Endothelial cell of umbilical vein (primary cell): ENCODE measurements around the gene PHOX2A.

DNA sequence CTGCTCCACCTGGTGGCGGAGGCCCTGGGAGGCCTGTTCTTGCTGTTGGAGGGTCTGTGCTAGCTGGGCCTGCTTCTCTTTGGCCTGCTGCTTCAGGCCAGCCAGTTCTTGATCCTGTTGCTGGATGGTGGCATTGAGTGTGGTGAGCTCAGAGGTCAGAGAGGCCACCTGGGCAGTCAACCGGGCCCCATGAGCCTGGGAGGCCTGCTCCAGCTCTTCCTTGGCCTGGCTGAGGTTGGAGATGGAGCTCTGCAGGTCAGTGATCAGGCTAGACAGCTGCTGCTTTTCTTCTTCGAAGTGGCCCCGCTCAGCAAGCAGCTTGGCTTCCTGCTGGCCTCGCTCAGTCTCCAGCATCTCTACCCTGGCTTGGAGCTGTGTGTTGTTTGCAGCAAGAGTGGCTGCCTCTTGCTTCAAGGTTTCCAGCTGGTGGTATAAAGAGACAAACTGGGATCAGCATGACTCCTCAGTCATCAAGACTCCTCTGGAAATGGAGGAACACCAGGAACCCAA is 17.2 kb downstream of the IL18BP start:
- PRO-cap = no peak
CAGE:
- cytosol, long polyA minus RNA = no peak
- cytosol, long polyA plus RNA = no peak
- long polyA plus RNA = no peak
- nucleus, long polyA minus RNA = no peak
- nucleus, long polyA plus RNA = no peak

- PRO-cap = no peak
CAGE:
- cytosol, long polyA minus RNA = no peak
- cytosol, long polyA plus RNA = no peak
- long polyA plus RNA = no peak
- nucleus, long polyA minus RNA = no peak
- nucleus, long polyA plus RNA = no peak
Measured at GRCh38 chr11:72023258-72023457, 24.4 kb downstream of the IL18BP start.

- PRO-cap = bidirectional peak, plus-strand start at chr11:72040897, minus-strand start at chr11:72040764; bidirectional peak, plus-strand start at chr11:72041313, minus-strand start at chr11:72041122
CAGE:
- cytosol, long polyA minus RNA = no peak
- cytosol, long polyA plus RNA = no peak
- long polyA plus RNA = start-site peak on the minus strand at chr11:72041062-72041109, 165 and 412 reads in 2 replicates
- nucleus, long polyA minus RNA = no peak
- nucleus, long polyA plus RNA = start-site peak on the minus strand at chr11:72041009-72041119, 364 and 343 reads in 2 replicates
Measured at GRCh38 chr11:72040559-72041272, 39.6 kb downstream of the NUMA1 start.

DNA sequence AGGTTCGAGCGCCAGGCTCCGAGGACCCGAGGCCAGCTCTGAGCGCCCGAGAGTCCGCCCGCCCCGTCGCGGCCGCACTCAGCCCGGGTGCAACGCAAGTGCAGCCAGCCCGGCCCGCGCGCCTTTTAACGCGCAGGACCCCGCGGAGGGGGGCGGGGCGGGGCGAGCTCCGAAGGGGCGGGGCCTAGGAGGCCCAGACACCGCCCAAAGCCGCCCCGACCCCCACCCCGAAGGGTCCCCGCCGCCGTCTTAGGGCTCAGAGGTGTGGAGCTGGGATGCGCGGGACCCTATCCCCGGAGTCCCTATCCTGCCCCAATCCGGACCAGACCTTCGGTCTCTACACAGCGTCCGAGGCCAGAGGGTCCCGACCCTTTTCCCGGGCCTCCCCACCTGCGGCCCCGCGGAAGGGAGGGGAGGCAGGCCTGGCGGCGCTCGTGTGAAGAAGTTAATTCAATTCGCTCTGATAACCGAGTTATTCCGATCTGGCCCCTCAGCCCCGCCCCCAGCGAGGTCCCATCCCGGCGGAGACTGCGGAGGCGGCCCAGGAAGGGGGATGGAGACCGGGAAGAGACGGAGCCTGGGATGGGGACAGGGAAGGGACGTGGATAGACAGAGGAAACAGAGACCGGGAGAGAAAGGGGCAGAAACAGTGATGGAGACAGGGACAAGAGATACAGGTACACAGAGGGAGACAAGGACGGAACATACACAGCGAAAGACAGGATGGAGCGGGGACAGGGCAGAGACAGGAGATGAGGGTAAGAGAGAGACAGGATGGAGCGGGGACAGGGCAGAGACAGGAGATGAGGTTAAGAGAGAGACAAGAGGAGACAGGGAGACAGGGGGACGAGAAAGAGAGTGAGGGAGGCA is at the start of gene PHOX2A:
Gene PHOX2A, minus strand, starts transcription at position 100 of the 870 bp plus-strand sequence.
- PRO-cap = no peak
CAGE:
- cytosol, long polyA minus RNA = no peak
- cytosol, long polyA plus RNA = no peak
- long polyA plus RNA = no peak
- nucleus, long polyA minus RNA = no peak
- nucleus, long polyA plus RNA = no peak

DNA sequence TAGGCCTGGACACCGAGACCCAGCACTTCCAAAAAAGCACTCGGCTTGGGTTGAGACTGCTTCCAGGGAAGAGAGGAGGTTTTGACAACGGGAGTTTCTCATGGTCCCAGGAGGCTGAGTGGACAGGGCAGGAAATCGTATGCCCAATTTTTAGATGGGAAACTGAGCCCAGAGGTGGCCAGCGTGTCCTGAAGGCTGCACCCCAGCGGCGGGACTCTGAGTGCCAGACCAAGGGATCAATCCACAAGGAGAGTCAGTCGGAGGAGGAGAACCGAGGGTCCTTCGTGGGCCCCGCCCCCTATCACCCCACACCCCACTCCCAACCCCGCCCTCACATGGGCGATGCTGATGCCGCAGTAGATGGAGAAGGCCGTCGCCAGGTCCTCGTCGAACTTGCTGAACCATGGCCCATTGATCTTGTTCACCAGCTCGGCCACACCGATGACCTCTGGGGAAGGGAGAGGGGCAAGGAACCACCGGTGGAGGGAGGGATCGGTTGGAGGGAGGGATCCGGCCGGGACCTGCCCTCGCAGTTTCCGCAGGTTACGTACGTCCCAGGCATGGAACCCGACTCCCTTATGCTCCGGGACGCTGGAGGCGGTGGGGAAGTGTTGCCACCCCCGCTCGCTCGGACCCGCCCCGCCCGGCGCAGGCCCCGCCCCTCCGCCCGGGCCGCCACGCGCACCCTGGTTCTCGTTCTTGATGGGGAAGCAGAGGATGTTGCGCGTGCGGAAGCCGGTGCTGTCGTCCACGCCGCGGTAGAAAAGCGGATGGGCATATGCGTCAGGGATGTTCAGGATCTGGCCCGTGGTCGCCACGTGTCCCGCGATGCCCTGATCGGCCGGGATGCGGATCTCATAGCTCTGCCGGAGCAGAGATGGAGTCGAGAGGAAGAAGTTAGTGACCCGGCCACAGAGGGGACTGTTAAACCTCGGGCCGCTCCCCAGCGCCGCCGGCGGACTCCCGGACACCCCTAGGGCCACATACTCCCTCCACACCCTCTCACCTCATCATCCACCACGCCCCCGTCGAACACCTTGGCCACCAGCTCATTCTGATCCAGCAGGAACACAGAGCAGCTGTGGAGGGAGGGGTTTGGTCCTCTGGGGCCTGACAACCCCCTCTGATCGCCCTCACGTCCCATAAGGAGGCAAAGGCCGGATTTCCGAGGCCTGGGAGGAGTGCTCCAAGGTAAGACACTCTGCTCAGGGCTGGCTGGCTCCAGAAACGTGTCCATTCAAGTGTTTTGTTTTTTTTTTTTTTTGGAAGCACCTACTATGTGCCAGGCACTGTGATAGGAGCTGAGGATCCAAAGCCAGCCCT is 89.9 kb downstream of the PDE2A start:
- PRO-cap = no peak
CAGE:
- cytosol, long polyA minus RNA = no peak
- cytosol, long polyA plus RNA = no peak
- long polyA plus RNA = no peak
- nucleus, long polyA minus RNA = no peak
- nucleus, long polyA plus RNA = no peak

DNA sequence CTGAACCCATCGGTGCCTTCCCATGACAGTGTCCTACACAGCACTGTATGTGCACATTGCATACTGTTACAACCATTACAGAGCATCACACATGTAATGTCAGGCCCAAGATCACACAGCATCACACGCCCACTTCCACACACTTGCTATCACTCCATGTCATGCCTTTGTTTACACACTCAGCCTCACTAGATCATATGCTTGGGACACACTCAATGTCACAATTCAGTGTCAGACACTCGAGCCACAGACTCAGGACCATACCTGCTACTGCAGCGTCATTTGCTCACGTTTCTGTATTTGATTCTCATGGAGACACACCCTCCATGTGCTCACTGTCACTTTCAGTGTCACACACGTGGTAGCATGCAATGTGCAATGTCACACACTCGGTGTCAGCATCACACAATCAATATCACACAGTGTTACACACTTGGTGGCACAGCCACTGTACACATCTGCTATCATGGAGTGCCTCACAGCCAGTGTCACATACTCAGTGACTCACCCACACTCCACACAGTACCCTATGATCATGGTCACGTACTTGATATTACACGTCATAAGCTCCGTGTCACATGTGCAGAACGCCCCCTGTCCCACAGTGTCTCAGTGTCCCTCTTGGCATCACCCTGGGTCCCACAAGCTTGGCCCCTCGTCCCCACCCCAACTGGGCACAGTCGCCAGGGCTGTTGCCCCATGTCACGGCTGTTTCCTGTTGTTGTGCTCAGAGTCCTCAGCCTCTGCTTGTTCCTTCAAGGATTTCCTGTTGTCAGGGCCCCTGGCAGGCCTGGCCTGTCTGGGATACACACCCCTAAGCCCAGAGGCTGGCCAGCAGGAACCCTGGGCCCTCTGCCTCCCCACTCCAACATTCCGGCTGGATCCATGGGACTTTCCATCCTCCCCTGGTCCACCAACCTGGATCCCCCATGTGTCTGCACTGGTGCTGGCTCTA is 49.6 kb downstream of the PDE2A start:
- PRO-cap = bidirectional peak, plus-strand start at position 823 of the sequence, minus-strand start at position 672 of the sequence
CAGE:
- cytosol, long polyA minus RNA = no peak
- cytosol, long polyA plus RNA = no peak
- long polyA plus RNA = no peak
- nucleus, long polyA minus RNA = start-site peak on the plus strand centred at position 838 of the sequence, 62 bp wide, 10 reads
- nucleus, long polyA plus RNA = no peak

- PRO-cap = bidirectional peak, plus-strand start at chr11:72721854, minus-strand start at chr11:72721823
CAGE:
- cytosol, long polyA minus RNA = no peak
- cytosol, long polyA plus RNA = no peak
- long polyA plus RNA = no peak
- nucleus, long polyA minus RNA = no peak
- nucleus, long polyA plus RNA = no peak
Measured at GRCh38 chr11:72721519-72722004, 30.6 kb downstream of the ARAP1 start.

DNA sequence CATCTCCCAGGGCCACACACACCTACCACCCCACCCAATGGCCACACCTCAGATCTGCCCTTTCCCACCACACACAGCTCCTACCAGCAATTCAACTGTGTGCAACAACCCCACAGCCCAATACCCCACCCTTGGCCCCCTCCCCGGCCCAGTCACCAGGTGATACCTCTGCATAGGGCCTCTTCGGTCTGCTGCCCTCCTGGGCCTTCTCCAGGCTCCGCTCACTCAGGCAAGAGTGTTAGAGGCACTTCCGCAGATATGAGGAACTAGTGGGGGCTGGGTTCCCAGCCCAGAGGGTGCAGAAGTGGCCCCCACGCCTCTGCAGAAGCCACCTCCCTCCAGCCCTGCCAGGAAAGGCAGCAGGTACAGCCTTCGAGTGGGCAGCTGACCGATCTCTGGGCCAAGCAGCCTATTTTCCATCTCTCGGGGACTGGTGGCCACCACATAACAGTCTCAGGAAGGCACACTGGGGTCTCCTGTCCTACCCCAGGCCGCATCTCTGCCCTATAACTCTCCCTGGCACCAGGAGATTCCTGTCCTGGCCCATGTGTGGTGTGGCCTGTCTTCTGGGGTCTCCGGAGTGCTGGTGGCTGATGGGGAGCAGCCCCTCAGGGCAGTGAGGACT is 13.3 kb downstream of the ARAP1 start:
- PRO-cap = no peak
CAGE:
- cytosol, long polyA minus RNA = no peak
- cytosol, long polyA plus RNA = no peak
- long polyA plus RNA = no peak
- nucleus, long polyA minus RNA = no peak
- nucleus, long polyA plus RNA = no peak

GRCh38 chr11:72753550-72754313 is 1.5 kb upstream of the ARAP1 start:
- PRO-cap = no peak
CAGE:
- cytosol, long polyA minus RNA = no peak
- cytosol, long polyA plus RNA = no peak
- long polyA plus RNA = no peak
- nucleus, long polyA minus RNA = no peak
- nucleus, long polyA plus RNA = no peak

DNA sequence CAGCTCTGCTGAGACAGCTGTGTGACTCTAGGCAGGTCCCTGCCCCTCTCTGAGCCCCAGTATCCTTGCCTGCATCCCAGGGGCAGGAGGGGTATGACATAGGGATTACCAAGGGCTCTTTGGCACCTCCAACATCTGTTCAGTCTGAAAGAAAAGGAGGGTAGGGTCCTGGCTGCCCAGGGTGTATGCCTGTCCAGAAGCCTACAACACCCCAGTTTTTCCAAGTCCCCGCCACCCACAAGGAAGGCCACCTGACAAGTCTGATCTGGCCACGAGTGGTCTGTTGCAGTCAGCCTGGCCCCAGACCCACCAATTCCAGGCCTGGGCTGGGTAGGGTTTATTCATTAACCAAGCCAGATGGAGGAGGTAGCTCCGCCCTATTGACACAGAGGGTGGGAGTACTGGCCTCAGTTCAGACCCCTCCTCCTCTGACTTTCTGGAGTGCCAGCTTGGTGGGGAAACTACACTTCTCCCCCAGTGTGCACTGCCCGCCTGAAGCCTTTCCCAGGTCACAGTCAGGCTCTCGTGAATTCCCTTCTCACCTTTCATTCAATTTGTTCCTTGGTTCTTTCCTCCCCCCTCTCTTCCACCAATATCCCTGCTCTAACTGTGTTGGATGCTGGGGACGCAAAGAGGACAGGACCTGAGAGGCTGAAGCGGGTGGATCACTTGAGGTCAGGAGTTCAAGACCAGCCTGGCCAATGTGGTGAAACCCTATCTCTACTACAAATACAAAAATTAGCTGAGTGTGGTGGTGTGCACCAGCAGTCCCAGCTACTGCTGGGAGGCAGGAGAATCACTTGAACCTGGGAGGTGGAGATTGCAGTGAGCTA is 14.9 kb downstream of the STARD10 start:
- PRO-cap = no peak
CAGE:
- cytosol, long polyA minus RNA = no peak
- cytosol, long polyA plus RNA = no peak
- long polyA plus RNA = no peak
- nucleus, long polyA minus RNA = no peak
- nucleus, long polyA plus RNA = no peak

- PRO-cap = no peak
CAGE:
- cytosol, long polyA minus RNA = no peak
- cytosol, long polyA plus RNA = no peak
- long polyA plus RNA = no peak
- nucleus, long polyA minus RNA = no peak
- nucleus, long polyA plus RNA = no peak
Measured at GRCh38 chr11:72780913-72781430, 12.9 kb downstream of the STARD10 start.

DNA sequence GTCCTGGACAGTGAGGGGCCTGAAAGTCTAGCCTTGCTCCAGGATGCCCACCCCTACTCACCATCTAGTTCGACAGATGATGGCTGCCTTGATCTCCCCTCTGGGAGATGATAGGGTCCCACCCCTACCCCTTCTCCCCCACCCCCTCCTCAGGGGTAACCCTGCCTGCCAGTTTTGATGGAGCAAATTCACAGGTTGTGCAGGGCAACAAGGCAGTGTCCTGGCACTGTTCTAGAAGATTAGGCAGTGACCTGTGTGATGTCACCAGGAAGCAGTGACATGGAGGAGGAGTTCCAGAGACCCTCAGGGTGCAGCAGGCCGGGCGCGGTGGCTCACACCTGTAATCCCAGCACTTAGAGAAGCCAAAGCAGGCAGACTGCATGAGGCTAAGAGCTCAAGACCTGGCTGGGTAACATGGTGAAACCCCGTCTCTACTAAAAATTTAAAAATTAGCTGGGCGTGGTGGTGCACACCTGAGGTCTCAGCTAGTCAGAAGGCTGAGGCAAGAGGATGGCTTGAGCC is 8.0 kb downstream of the STARD10 start:
- PRO-cap = no peak
CAGE:
- cytosol, long polyA minus RNA = no peak
- cytosol, long polyA plus RNA = no peak
- long polyA plus RNA = no peak
- nucleus, long polyA minus RNA = no peak
- nucleus, long polyA plus RNA = no peak

DNA sequence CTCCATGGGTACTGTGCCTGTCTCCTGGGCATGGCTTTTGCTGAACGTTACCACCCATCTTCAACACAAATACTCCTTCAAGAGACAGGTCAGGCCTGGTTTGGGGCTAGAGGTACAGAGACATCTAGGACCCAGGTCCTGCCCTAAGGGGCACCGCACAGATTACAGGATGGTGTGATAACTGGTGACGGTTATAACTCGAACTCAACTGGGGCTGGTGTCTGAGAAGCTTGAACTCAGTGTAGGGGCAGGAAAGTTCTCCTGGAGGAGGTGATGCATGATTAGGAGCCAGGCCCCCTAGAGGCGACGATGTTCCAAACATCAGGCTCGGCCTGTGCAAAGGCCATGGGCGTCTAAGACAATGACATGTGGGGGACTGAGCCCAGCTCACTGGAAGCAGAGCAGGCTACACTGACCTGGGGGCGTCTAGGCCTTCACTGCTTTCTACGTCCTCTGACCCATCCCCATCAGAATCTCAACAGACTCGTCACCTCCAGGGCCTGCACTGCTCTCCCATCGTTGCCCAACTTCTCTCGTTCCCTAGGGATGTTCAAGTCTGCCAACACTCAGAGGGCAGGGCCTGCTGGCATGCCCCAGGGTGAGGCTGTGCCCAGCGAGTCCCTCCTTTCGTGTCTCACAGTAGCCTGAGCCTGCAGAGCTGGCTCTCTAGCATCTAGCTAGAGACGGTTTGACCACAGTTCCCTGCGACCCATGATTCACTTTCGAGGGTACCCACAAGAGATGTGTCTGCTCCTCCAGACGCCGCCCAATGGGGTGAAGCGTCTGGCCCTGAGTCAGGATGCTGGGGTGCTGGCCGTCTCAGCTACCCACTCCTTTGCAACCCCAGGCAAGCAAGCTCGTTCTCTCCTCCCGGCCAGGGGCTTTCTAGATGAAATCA is 1.2 kb upstream of the ATG16L2 start:
- PRO-cap = no peak
CAGE:
- cytosol, long polyA minus RNA = no peak
- cytosol, long polyA plus RNA = no peak
- long polyA plus RNA = no peak
- nucleus, long polyA minus RNA = no peak
- nucleus, long polyA plus RNA = no peak

DNA sequence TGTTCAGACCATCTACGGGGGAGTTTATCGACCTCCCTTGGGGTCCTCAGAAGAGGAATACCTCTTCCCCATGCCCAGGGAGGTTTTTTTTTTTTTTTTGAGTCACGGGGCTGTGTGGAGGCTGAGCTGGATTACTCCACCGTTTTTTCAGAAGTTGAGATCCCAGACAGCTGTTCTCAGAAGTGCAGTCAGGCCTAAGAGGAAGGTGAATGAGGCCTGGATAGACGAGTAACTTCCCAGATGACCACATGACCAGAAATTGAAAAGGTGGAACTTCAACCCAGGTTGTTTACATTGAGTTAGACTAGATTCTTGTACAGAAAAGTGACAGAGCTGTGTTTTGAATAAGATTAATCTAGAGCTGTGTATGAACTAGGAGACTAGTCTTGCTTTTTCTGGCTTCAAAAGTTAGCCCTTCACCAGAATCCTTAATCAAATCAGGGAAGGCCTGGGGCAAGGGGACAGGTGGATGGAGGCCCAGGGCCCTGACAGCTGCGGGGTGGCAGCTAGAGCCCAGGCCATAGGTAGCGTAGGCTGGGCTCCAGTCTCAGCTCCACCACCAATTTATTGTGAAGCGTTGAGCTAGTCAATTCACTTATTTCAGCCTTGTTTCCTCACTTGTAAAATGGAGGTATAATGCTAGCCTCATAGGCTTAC is 1.5 kb upstream of the FCHSD2 start:
- PRO-cap = no peak
CAGE:
- cytosol, long polyA minus RNA = no peak
- cytosol, long polyA plus RNA = no peak
- long polyA plus RNA = no peak
- nucleus, long polyA minus RNA = no peak
- nucleus, long polyA plus RNA = no peak

DNA sequence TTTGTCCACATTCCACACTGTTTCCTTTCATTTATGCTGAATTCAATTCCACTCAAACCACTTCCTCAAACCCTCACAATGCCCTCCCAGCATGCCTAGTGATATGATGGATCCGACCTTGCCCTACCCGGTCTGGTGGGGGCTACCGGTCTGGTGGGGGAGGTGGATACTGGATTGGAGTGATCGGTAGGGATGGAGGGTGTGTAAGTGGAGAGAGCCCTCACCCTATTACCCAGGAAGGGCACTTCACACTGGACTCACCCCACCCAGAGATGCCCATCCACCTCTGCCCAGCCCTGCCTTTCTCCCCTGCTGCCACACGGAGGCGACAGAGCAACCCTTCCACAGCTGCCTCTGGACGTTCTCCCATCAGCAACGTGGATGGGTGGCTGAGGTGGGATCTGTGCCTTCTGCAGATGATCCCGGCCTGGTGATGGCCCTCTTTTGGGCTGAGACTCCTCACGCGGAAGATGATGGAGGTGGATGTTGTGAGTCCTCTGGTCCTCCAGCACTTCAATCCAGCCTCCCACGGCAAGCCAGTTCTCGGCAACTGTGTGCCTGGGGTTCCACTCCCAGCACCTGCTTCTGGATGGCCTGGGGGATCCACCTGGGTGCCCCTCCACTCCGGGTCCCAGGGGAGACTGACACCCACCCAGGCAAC is 32.9 kb upstream of the P2RY2 start:
- PRO-cap = bidirectional peak, plus-strand start at position 345 of the sequence, minus-strand start at position 288 of the sequence
CAGE:
- cytosol, long polyA minus RNA = no peak
- cytosol, long polyA plus RNA = no peak
- long polyA plus RNA = no peak
- nucleus, long polyA minus RNA = start-site peak on the plus strand centred at position 164 of the sequence, 27 bp wide, 33 reads
- nucleus, long polyA plus RNA = no peak

DNA sequence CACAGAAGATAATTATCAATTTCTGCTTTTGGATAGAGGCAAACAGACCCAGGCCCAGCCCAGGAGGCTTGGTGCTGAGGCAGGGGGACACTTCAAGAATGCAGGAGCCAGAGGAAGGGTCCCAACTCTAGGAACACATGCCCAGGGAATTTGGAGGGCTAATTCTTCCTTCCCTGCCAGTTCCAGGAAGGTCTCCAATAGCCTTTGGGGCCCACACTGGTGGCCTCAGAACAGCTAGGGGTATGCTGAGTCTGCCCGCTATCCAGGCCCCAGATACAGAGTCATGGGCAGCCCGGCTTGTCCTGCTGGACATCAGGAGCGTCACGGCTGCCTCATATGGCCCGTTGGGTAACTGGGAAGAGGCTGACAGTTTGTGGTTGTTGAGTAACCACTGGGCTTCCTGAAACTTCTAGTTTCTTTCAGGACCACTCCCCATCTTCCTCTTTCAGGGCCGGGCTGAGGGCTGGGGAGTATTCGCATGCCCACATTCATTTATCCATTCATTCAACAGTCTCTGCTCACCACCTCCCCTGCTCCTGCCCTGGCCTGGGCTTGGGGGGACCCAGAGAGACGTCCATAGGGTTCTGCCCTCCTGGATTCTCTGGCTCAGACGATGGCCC is 13.5 kb upstream of the P2RY2 start:
- PRO-cap = no peak
CAGE:
- cytosol, long polyA minus RNA = no peak
- cytosol, long polyA plus RNA = no peak
- long polyA plus RNA = no peak
- nucleus, long polyA minus RNA = no peak
- nucleus, long polyA plus RNA = no peak

DNA sequence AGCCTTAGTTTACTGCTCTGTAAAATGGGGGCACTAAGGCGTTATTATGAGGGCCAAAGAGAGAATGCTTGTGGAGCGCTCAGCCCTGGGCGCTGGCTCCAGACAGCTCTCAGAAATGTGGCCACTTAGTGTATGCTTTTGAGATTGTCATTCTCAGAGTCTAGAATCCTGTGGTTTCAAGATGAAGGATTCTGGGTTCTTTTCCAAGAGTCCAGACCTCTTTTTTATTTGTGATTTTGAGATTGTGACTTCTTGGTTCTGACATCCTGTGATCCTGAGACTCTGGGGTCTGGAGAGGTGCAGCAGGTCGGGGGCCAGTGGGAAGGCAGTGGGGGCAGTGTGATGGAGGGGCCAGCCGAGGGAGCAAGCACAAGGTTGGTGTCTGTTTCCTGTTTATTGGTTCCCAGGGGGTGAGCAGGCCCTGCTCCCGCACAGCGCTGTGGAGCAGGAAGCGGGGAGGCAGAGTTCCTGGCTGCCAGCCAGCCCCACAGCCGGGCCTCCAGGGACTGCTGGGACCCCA is 13.5 kb downstream of the ARHGEF17 start:
- PRO-cap = no peak
CAGE:
- cytosol, long polyA minus RNA = no peak
- cytosol, long polyA plus RNA = no peak
- long polyA plus RNA = no peak
- nucleus, long polyA minus RNA = no peak
- nucleus, long polyA plus RNA = no peak

- PRO-cap = no peak
CAGE:
- cytosol, long polyA minus RNA = no peak
- cytosol, long polyA plus RNA = no peak
- long polyA plus RNA = no peak
- nucleus, long polyA minus RNA = no peak
- nucleus, long polyA plus RNA = no peak
Measured at GRCh38 chr11:73331120-73331739, 23.2 kb downstream of the ARHGEF17 start.

DNA sequence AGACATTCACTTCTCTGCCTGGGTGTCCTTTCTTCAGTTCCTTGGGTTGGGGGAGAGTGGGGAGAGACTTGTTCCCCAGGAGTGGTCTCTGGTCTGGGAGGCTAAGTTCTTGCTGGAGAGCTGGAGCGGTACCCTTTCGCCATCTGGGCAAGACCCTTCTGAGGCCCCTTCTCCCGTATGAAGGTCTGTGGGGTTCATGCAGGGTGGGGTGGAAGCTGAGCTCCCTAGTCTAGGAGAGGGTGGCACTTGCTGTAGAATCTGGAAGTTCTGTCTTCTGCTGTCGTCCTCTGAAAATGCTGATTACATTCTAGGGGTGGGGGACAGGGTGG is 1.8 kb downstream of the RELT start:
- PRO-cap = no peak
CAGE:
- cytosol, long polyA minus RNA = no peak
- cytosol, long polyA plus RNA = no peak
- long polyA plus RNA = no peak
- nucleus, long polyA minus RNA = no peak
- nucleus, long polyA plus RNA = no peak

DNA sequence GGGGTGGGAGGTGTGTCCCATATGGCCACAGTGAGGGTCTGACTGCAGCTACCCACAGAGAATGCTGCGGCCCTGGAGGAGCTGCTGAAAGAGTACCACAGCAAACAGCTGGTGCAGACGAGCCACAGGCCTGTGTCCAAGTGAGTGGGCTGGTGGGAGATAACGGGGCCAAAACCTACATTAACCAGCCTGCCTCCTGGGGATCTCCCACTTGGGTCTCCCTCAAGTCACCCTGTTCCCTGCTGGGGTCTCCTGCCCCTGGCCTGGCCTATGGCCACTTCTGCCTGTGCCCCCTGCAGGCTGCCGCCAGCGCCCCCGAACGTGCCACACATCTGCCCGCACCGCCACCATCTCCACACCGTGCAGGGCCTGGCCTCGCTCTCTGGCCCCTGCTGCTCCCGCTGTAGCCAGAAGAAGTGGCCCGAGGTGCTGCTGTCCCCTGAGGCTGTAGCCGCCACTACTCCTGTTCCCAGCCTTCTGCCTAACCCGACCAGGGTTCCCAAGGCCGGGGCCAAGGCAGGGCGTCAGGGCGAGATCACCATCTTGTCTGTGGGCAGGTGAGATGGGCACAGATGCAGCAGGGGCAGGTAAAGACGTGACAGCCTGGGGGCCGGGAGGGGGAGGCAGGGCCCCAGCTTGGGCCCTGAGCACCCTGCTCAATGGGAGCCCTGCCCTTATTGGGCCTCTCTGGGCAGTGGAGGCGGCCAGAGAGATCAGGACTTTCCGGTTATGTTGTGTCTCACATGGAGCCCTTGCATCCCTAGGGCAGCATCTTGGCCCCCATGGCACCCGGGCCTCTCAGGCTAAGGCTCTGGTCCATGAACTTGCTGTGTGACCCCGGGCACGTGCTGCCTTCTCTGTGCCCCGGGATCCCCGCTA is 18.2 kb downstream of the RELT start:
- PRO-cap = no peak
CAGE:
- cytosol, long polyA minus RNA = no peak
- cytosol, long polyA plus RNA = no peak
- long polyA plus RNA = no peak
- nucleus, long polyA minus RNA = no peak
- nucleus, long polyA plus RNA = no peak